ENCODE data around the gene FRG2.

- PRO-cap, result no peak
These were observed 35.5 kb upstream of the FAT1 start for GRCh38 chr4:186758944-186759785.

GRCh38 chr4:186843844-186844698, 120.4 kb upstream of the FAT1 start:
- PRO-cap, result no peak

DNA sequence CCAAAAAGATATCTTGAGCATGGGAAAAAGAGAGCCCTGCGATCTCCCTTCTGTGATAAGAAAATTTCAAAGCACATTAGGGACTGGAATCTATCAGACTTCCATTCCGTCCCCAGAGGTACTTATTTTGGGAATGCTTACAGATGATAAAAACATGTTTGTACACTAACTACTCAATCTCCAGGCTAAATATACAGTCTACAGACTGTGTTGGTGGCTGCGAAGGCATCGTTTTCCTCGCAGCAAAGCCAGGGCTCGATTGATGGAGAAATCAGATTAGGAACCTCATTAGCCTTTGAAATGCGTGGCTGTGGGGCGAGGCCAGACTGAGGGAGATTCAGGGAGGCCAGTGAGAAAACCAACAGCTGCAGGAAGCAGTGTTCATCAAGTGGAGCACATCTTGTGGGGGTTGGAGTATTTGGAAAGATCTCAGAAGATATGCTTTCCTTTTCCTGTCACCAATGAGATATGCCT, 224.8 kb upstream of the FAT1 start:
- PRO-cap, result no peak

GRCh38 chr4:187157286-187157796, 433.7 kb upstream of the FAT1 start:
- PRO-cap, result no peak

DNA sequence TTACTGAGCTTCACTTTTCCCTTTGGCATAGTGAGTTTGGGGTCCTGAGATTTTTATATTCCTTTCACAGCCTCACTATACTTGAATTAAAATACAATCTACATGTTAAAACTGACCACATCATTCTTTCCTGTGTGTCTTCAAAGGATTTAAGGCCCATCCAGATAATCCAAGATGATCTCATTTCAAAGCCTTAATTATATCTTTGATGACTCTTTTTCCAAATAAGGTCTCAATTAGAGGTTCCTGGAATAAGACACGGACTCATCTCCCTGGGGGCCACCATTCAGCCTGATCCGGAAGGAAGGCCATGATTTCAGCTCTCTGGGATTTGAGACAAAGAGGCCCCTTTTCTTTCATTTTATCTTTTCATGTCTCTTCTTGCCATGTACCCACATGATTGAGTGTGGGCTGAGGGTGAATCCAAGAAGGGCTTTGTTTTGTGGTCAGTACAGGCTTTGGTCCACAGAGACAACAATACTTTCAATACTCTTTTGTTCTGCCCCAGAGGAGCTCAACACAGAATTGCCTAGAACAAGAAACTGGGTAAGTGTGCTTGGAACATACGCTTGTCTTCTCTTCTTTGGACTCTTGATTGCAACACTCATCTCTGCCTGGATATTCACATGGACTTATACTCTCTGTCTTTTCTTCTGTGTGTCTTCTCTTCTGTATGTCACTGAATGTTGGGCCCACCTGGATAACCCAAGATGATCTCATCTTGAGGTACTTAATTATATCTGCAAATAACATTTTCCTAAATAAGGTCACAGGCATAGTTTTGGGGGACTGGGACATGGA, 261.2 kb downstream of the TRIML1 start:
- PRO-cap, result no peak

- PRO-cap, result no peak
These were observed 862.1 kb downstream of the TRIML1 start for GRCh38 chr4:189001289-189001790.

DNA sequence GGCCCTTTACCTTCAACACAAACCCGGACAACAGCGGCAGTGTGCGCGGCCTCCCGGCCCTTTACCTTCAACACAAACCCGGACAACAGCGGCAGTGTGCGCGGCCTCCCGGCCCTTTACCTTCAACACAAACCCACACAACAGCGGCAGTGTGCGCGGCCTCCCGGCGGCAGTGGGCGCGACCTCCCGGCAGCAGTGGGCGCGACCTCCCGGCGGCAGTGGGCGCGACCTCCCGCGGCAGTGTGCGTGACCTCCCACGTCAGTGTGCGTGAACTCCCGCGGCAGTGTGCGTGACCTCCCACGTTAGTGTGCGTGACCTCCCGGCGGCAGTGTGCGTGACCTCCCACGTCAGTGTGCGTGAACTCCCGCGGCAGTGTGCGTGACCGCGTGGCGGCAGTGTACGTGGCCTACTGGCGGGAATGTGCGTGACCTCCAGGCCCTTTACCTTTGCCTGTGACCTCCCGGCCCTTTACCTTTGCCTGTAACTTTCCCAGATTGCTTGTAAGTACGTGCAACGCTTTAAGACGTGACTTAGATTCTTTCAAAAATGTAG, 576.6 kb upstream of the FRG1 start:
- PRO-cap, result no peak

- PRO-cap, result no peak
These were observed 327.6 kb upstream of the FRG1 start for GRCh38 chr4:189613065-189613567.

GRCh38 chr4:190026959-190027319, at the start of gene FRG2:
Gene FRG2, minus strand, starts transcription at chr4:190027256.
- PRO-cap, result no peak

Data from SUDHL5 (cell line).